Helper T cell (primary cell): ENCODE results near the genes TEX35 and FAM163A.

DNA sequence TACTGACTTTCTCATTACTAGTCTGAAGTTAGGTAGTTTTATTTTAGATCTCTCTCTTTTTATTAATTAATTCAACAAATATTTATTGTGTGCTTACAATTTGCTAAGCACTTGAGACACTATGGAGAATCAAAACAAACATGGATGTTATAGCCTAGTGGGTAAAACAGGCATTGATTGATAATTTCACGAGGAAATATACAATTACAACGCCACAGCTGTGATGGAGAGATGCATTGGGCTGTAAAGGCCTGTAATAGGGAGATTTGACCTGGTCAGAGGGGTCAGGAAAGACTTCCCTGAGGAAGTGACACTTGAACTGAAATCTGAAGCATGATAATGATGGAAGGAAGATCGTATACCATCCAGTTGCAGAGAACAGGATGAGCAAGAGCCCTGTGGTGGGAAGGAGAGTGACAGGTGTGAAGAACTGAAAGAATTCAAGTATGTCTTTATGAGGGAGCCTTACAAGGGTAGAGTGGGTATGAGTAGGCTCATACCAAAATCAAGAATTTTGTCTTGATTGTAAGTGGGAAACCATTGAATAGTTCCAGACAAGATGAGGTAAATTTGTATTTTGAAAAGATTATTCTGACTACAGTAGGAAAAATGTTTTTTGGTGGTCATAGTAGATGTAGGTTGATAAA lies 129.3 kb downstream of the RASAL2 start:
- PRO-cap, 2 experiments = no peak in any of the 2 experiments

GRCh38 chr1:178512743-178513286 lies at the start of gene TEX35:
Gene TEX35, plus strand, starts transcription at chr1:178513109.
- PRO-cap, 2 experiments = no peak in any of the 2 experiments

- PRO-cap, 2 experiments = no peak in any of the 2 experiments
Observed at GRCh38 chr1:178543296-178543700, 30.4 kb downstream of the TEX35 start.

- PRO-cap, 2 experiments = no peak in any of the 2 experiments
Observed at GRCh38 chr1:178578932-178580202, 66.5 kb downstream of the TEX35 start.

GRCh38 chr1:178614187-178614829 lies 101.4 kb downstream of the TEX35 start:
- PRO-cap, 2 experiments = no peak in any of the 2 experiments

GRCh38 chr1:178666722-178667455 lies 58.2 kb upstream of the RALGPS2 start:
- PRO-cap, 2 experiments = no peak in any of the 2 experiments

GRCh38 chr1:178838427-178839183 lies 32.3 kb downstream of the ANGPTL1 start:
- PRO-cap, 2 experiments = no peak in any of the 2 experiments

DNA sequence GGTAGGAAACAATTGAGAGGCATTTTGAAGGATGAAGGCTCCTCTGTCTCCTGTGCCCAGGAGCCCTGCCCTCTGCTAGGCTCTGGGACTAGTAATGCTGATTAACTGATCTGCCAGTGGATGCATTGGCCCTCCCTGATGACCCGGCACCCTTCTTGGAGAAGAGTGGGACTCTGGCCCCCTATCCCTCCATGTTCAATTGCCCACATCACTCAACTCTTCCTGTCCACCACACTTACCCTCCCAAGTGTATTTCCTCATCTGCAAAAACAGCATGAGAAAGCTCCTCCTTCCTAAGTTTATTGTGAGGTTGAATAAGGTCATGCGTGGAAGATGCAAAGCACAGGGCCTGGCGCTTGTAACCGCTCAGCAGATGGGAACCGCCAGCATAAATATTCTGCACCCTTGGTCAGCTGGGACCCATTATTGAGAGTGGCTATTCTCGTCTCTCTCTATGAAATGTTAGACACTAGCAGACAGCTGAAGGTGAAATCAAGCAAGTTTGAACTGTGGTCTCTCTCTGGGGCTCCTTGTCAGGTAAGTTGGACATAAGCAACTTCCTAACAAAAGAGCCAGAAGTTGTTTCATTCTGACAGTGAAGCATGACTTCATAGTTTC lies 63.1 kb upstream of the ANGPTL1 start:
- PRO-cap, 2 experiments = no peak in any of the 2 experiments

- PRO-cap, 2 experiments = no peak in any of the 2 experiments
Observed at GRCh38 chr1:178952993-178953493, 72.7 kb upstream of the FAM20B start.

DNA sequence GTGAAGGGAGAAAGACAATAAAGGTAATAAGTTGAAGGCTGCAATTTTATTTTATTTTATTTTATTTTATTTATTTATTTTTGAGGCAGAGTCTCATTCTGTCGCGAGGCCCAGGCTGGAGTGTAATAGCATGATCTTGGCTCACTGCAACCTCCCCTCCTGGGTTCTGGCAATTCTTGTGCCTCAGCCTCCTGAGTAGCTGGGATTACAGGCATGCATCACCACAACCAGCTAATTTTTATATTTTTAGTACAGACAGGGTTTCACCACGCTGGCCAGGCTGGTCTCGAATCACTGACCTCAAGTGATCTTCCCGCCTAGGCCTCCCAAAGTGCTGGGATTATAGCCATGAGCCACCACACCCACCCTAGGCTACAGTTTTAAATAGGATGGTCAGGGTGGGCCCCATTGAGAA lies 62.9 kb upstream of the FAM20B start:
- PRO-cap, 2 experiments = no peak in any of the 2 experiments

DNA sequence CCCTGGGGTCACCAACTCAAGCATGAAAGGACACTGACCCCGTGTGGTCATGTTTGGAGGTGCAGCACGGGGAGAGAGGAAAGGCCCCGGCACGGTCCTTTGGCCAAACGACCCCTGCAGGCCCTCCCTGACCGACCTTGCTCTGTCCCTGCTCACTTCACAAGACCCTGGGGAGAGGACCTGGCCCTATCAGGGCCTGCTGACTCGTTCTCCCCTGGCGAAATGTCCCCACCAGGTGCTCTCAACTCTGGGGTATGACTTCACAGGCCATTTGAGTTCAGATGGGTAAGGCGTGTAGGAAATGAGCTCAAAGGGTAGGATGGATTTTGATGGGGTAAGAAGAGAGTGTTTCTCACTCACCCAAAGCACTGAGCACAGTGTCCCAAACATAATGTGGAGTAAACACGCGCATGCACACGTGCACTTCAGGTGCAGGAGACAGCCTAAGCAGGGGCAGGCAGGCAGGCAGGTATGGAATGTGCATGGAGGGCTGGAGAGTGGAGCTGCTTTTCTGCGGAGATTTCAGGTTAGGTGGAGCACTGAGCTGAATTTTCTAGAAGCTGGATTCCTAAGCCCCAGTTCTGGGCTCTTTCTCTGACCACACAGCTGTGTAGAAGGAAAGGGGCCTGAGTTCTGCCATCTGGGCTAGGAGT lies 22.7 kb upstream of the FAM20B start:
- PRO-cap, 2 experiments = no peak in any of the 2 experiments

DNA sequence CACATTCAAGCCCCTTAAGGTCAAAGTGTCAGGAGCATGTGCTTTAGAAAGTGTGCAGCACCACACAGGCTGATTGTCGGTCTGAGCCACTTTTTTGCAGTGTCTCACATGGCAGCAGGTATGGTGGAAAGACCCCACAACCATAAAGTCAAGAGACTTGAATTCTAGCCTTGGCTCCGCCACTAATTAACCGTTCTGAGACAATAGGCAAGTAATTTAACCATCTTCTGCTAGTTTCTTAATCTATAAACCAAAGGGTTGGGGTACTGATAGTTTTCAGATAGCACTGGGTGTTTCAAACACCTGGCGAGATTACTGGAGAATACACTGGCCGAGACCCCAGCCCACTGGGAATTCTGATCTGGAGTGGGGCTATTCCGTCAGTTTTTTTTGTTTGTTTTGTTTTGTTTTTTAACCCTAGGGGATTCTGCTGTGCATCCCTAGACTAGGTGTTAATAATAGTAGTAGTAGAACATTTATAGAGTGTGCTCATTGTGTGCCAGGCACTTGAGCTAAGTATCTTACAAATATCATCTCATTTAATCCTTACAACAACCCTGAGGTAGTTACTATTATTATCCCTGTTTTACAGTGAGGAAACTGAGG lies 21.9 kb downstream of the TOR3A start:
- PRO-cap, 2 experiments = no peak in any of the 2 experiments

DNA sequence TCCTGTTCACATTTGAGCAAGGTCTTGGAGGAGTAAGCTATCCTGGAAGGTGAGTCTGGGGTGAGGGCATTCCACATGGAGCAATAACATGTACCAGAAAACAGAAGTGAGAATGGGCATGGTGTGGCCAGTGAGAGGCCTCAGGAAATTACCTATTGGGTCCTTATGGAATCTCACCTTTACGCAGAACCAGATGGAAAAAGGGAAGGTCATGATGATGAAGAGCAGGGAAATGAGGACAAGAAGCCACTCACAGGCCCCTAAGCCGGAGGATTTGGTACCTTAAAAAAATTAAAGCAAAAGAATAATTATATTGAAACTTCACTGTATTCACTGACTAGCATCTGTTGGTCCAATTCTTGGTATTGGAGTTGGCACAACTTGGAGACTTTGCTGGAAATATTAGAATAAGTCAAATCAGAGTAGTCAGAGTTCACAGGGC lies 11.2 kb downstream of the NPHS2 start:
- PRO-cap, 2 experiments = no peak in any of the 2 experiments

DNA sequence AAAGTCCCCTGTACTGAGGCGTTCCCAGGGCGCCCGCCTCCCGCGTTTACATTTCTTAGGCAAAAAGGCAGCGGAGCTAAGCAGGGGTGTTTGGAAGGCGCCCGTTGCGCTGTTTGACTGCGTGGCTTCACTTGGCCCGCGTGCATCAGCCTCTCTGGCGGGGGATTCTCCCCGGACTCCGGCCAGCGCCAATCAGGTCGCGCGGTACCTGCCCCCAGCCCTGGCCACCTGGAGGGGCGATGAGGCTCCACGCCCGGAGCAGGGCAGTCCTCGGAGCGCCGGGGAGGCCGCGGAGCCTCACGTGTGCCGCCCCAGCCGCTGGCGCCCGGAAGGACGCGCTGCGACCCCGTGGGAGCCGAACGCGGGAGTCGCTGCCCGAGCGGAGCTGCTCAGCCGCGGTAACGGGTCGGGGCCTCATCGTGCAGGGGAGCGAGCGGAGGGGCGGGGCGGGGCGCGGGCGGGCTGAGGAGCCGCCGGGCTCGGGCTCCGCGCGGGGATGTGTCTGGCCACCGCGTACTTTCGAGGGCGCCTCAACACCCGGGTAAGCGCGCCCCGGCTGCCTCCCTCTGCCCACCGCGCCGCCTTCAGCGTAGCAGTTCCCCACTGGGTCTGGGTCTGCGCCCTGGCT lies at the start of gene FAM163A:
FAM163A (plus strand) TSS at position 266 of the 628 bp plus-strand sequence.
- PRO-cap, 2 experiments = no peak in any of the 2 experiments

GRCh38 chr1:179969919-179970473 lies 15.4 kb downstream of the CEP350 start:
- PRO-cap, 2 experiments = no peak in any of the 2 experiments

- PRO-cap, 2 experiments = no peak in any of the 2 experiments
Observed at GRCh38 chr1:180011623-180012149, 57.1 kb downstream of the CEP350 start.

- PRO-cap, 2 experiments = no peak in any of the 2 experiments
Observed at GRCh38 chr1:180052933-180053181, 98.2 kb downstream of the CEP350 start.

DNA sequence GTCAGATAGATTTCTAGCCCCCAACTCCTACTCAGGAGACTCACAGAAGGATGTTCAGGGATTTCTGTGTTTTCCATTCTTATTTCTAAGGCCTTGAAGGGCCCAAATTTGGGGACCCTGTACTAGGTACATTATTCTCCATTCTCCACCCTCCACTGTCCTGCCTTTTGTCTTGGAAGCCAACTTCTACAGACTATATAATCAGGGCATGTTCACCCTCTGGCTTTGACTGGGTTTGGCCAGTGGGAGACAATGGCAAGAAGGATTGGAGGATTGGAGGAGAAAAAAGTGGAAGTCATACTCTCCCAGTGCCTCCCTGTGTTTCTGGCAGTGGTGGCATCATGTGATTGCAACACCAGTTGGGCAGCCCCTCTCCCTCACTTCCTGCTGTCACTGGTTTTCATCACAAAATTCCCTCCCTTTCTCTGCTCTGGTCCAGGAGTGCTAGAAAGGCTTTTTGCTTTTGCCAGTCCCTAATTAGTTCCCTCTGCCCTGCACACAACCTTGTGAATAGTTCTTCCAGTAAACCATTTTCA lies 3.8 kb upstream of the QSOX1 start:
- PRO-cap, 2 experiments = no peak in any of the 2 experiments

GRCh38 chr1:180156006-180156884 lies 1.6 kb downstream of the QSOX1 start:
- PRO-cap, 2 experiments = no peak in any of the 2 experiments

GRCh38 chr1:180184202-180185407 lies 29.9 kb downstream of the QSOX1 start:
- PRO-cap, 2 experiments = no peak in any of the 2 experiments